ENCODE results near the gene IRF2BP2.

- PRO-cap: no peak
These were observed 5.1 kb downstream of the IRF2BP2 start for GRCh38 chr1:234604410-234605667.

- PRO-cap: no peak
These were observed 2.3 kb downstream of the IRF2BP2 start for GRCh38 chr1:234607784-234607970.

DNA sequence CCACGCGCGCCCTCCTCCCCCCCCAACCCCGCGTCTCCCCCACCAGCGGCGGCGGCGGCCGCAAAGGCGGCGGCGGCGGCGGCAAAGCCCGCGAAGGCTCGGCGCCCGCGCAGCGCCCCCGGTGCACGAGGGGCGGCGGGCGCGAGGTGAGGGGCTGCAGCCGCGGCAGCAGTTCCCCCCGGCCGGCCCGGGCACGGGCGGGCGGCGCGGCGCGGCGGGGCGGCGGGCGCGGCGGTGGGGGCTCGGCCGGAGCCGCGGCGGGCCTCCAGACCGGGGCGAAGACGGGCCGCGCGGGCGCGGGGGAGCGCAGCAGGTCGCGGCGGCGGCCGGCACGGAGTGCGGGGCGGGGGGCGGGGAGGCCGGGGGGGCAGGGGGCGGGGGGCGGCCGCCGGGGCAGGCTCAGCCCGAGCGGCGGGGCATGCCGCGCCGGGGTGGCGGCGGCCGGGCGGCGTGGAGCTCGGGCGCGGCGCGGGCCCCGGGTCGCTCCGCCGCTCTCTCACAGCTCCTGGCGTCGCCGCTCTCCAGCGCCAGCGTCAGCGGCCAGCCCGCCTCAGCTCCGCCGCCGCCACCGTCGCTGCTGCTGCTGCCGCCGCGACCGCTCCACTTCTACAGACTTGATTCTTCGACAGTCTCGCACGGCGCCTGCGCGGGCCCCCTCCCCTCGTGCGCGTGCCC lies at the start of gene IRF2BP2:
Gene IRF2BP2 (minus strand): TSS at position 610 of the 675 bp plus-strand sequence.
- PRO-cap: bidirectional peak, plus-strand start at position 63 of the sequence, minus-strand start outside the sequence; bidirectional peak, plus-strand start at position 268 of the sequence, minus-strand start at position 338 of the sequence; bidirectional peak, plus-strand start outside the sequence, minus-strand start at position 608 of the sequence

GRCh38 chr1:234610666-234611625 lies 968 bp upstream of the IRF2BP2 start:
- PRO-cap: bidirectional peak, plus-strand start at chr1:234610775, minus-strand start at chr1:234610878; bidirectional peak, plus-strand start at chr1:234611133, minus-strand start at chr1:234611028; bidirectional peak, plus-strand start at chr1:234611429, minus-strand start at chr1:234611364; bidirectional peak, plus-strand start at chr1:234611719, minus-strand start at chr1:234611569

DNA sequence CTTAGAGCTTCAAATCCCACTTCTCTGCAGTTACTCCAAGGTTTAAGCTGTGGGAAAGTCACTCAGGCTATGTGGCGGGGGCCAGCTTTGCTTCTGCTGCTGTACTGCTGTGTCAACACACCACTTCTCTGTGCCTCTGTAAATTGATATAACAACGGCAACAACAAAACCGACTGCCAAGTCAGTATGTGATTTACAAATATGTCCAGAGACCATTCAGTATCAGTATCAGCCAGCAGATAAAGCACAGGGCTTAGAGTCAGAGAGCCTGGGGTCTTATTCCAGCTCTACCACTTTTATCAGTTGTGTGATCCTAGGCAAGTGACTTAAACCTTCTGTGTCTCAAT lies 14.2 kb upstream of the IRF2BP2 start:
- PRO-cap: no peak

GRCh38 chr1:234659915-234660433 lies 50.0 kb upstream of the IRF2BP2 start:
- PRO-cap: no peak

DNA sequence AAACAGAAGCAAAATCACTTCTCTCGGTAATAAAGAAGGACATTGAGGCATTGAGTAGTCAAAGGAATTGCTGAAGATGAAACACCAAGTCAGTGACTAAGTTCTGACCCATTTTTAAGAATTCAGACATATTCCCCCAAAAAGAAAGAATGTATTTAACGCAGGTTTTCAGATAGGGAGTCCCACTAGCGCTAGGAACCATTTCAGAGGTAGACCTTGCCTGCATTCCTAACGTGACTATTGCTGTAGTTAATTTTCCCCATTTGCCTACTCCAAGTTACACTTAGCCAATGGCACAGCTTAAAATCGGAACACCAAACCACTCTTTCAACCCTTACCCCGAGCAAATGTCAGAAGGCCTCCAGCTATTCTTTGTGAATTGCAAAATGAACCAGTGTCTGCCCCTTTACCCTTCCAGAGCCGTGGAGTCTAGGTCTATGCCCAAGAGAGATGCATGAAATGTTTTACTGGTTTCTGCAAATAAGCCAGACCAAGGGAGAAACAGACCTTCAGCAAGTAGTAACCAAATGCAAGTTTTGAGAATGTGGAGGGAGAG lies 109.0 kb upstream of the IRF2BP2 start:
- PRO-cap: no peak

DNA sequence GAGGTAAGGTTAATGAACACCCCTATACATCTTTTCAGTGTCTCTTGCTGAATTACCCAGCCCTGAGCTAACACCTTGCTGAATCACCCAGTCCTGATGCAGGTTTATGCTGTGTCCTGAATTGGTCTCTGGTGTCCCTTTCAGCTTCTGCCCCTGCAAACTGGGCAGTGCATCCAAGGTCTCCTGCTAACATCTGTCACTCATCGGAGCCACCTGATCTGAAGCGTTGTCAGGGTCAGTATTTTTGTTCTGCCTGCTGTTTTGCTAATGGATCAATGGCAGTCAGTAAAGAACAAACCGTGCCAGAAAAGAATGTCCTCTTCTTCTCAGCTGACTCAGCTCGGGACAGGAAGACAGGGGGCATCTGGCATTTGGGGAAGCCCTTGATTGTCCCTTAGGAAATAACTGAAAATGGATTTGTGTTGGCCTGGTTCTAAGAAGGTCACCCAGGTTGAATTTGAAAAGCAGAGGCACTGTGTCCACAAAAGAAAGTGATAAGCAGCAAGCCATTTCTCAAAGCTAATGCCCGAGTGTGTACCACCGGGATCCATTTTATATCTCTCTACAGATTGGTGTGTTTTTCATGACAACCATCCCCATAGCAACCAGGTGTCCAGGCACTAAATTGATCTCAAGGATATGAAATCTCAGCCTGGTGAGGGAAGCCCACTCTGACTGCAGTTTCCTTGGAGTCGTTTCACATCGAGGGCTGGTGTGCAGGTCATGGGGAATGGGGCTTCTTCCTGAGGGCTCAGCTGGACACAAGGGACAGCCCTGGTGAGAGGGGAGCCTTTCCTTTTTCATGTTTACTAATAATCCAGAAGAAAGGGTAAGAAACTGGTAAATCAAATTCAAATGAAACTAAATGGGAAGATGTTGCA lies 109.7 kb upstream of the IRF2BP2 start:
- PRO-cap: no peak

DNA sequence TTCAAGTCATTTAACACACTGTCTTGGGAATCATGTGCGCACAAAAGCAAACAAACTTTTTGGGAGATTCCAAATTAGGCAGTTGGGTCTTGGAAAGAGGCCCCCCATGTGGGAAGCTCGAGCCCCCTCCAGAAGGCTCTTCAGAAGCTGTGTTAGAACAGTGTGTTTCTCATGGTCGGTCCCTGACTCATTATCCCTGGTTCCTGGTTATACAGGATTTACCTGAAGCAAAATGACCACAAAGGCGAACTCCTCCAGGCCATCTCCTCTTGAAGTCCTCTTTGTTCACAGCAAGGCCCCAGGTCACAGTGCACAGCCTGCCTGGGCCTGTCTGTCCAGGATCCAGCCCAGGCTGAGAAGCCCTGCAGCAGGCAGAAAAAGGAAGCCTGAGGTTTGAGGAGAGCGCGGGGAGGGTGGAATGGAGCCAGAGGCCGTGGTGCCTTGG lies 136.7 kb upstream of the IRF2BP2 start:
- PRO-cap: no peak

- PRO-cap: no peak
These were observed 168.2 kb upstream of the IRF2BP2 start for GRCh38 chr1:234778095-234778670.

DNA sequence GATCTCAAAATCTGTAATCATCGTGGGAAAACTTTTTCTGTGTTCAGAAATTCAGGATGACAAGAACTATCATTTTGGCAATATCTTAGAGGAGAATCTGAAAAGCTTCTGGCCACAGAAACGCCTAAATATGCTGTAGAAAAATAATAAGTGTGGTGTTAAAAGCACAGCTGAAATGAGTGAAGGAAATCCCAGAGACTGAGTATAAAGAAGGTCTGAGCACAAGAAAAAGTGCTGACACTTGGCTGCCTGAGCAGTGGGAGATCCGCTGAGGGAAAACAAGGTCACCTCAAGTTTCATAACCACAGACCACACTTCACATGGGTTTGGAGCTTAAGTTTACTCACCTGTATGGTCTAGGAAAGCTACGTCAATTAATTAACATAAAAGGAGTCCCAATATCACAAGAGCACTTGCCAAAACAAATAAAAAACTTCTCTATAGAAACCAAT lies 235.2 kb upstream of the IRF2BP2 start:
- PRO-cap: no peak

GRCh38 chr1:234863462-234863959 lies 253.5 kb upstream of the IRF2BP2 start:
- PRO-cap: no peak

- PRO-cap: no peak
These were observed 202.6 kb downstream of the TOMM20 start for GRCh38 chr1:234925872-234926520.

- PRO-cap: bidirectional peak, plus-strand start at chr1:234969865, minus-strand start at chr1:234969656; bidirectional peak, plus-strand start at chr1:234970196, minus-strand start at chr1:234970210
These were observed 158.9 kb downstream of the TOMM20 start for GRCh38 chr1:234969482-234970378.

DNA sequence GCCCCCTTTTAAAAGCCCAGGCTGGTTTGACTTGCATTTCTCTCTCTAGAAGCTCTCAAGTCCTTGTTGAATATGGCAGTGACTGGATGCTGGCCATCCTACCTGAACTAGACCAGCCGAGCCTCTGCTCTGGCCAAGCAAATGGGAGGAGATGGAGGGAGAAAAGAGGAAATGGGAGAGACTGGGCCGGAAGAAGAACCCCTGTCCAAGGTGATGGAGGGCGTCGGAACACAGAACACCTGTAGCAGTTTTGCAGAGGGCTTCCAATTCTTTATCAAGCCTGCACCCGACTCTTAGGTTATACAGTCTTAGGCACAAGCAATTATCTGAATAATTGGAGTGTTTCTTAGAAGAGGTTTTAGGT lies 148.7 kb downstream of the TOMM20 start:
- PRO-cap: no peak

GRCh38 chr1:235010960-235011449 lies 117.6 kb downstream of the TOMM20 start:
- PRO-cap: no peak

DNA sequence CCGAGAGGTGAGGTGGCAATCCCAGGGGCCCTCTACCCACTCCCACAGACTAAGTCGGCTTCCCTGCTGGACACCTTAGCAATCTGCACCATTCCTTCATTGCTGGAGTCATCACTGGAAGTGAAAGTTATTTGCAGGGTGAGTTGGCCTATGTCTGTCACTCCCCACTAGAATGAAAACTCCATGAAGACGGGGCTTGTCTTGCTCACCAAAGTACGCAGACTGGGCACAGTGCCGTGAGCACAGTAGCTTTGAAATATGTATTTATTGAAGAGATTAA lies 52.6 kb downstream of the TOMM20 start:
- PRO-cap: no peak

DNA sequence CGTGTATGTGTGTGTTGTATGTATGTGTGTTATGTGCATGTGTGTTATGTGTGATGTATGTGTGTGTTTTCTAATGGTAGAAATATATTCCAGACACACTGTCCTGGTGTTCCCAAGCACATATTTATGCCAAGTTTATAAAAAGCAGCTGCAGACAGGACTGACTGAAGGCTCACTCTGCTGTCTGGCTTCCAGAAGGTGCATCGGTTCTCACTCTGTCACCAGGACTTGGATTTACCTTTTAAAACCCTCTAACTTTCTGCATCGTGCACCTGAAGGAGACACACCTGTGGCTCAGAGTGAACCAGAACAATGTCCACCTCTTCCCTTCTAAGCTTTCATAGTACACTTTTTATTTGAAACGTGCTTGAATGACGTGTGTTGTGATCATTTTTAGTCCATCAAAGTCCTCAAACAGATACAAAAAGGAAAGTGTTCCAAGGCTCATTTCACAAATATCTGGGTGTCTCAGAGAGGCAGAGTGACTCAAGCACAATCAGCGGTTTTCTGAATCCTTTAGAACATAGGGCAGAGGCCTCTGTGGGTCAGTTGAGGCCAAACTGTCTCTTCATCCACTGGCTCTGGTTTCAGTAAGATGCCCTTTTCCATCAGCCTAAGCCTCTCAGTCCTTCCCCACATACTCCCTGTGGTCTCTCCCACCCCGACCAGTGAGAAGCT lies 49.8 kb downstream of the TOMM20 start:
- PRO-cap: no peak

DNA sequence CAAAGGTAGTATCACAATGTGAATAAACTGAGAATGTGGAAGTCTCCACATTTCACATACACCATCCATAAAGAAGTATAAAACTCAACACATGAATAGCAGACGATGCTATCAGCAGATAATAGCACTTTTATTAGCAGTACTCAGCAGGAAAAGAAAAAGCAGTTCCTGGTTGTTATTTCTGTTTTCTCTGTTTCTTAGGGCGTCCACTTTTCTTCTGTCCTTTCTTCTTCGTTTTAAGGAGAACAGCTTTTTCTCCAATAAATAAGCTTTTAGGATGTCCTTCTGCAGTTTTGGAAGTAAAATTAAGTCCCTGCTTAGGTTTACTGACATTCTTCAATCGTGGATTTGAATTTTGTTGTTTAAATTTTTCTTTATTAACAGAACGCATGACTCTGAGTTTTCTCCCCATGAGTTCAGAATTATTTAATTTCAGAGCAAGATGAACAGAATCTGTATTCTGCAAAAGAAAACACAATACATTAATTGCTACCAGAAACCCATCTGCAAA lies 3.0 kb upstream of the TOMM20 start:
- PRO-cap: no peak

DNA sequence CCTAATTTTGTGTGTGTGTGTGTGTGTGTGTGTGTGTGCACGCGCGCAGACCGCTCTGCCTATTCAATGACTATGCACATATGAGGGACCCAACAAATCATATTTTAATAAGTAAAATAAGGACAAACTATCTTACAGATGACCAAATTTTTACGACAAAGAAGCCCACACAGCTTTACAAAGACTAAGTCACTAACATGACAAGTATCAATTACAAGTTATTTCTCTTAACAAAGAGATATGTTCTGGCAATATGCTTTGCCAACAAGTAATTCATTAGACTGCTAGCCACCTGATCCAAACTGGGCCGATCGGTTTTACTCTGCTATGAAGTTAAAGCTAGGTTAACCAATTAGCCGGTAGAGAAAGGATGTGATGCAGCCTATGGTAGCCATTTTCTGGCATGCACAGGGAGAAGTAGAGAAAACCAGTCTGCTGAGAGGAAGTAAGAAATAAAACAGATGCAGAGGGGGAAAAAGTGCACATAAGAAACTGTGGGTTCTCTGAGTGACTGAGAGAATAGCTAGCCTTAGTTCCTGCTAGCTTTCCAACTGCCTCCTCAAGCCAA lies 52.9 kb downstream of the ARID4B start:
- PRO-cap: no peak

All from penis (tissue), 1 donor.